NALM6 (cell line): Measurements from ENCODE around the genes MBD5, ARL5A and FMNL2.

DNA sequence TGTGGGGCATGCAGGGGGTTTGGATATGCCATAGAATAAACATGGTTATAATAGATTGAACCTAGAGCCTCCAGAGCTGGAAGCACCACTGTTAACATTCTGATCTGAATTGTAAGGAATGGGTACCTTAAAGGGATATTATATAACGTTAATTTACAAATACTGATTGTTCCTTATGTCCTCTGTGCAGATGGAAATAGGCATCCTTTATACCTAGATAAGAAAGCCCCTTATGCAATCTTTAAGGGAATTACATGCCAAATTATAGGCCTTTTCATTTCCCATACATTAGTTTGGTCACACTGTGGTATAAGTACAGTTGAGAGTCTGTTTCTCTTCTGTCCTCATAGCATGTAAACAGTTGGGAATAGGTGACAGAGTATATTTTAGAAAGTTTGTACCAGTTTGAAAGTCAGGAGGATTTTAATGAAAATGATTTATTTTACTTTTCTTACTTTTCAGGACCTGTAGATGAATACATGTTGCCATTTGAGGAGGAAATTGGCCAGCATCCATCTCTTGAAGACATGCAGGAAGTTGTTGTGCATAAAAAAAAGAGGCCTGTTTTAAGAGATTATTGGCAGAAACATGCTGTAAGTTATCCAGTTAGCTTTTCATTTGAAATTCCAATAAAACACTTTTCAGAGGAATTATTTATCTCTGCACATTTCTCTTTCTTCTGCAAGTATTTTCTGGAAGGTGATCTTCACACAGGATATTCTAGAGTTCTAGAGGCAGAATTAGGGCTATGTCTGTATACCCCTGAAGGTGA, 80.9 kb downstream of the ACVR2A start:
- PRO-cap = no peak

DNA sequence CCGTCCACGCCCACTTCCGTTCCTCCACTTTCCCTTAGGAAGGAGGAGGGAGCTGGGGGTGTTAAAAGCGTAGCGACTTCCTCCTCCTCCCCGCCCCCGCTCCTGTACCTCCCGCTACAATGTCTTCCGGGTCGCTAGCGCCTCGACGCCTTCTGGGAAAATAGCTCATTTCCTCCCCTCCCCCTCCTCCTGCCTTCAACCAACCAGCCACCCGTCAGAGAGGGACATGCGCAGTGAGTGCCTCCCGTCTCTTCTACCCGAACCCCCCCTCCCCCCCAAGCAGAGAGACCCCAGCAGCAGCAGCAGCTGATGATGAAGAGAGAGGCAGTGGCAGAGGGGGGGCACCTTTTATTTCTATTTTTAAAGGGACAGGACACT, at the start of gene MBD5:
MBD5 (plus strand) TSS at position 278 of the 378 bp plus-strand sequence.
- PRO-cap = bidirectional peak, plus-strand start at position 198 of the sequence, minus-strand start outside the sequence

- PRO-cap = no peak
Observed at GRCh38 chr2:148099836-148100223, 78.9 kb downstream of the MBD5 start.

DNA sequence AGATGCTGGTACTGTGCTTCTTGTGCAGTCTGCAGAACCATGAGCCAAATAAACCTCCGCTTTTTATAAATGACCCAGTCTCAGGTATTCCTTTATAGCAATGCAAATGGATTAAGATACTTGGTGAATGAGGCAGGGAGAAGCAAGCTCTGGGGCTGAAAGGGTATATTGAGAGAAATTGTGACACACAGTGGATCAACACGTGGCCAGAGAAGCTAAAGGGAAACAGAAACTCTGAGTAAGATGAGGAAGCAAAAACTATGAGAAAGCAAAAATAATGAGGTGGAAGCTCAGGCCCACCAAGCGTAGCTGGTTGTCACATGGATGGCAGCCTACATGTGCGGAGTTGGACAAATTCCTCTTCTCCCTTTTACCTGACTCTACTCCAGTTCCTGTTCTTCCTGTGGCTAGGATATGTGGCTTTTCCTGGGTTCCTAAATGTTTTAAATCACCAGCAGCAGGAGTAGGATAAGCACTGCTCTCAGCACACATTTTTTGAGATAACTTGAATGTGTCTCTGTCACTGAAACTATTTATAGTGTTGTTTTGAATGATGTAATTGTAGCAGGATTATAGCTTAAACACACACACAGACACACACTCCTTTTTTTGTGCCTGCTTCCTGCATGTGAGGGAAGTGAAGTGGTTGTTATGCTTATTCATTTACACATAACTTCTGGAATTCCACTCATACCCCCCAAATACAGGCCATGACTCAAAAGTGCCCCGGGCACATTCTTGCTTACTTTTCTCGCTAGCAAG, 30.1 kb upstream of the EPC2 start:
- PRO-cap = no peak

GRCh38 chr2:148653415-148653793, 8.9 kb downstream of the EPC2 start:
- PRO-cap = no peak

GRCh38 chr2:149597928-149598594, 10.5 kb upstream of the MMADHC start:
- PRO-cap = no peak

GRCh38 chr2:150001789-150002085, 414.2 kb upstream of the MMADHC start:
- PRO-cap = no peak

DNA sequence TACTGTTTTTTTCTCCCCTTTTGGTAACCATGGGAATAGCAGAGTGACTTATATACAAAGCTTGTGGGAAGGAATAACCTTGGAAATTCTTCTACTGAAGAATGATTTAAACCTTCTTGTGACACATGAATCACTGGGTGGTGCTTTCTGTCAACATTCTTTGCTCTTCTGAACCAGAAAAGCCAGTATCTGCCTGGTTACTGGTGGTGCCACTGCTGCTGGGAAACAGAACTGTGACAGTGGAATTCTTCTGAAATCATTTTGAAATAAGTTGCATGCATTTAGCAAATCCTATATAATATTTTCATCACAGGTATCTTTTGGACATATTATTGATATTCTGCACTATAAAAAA, 39.4 kb upstream of the RND3 start:
- PRO-cap = no peak

DNA sequence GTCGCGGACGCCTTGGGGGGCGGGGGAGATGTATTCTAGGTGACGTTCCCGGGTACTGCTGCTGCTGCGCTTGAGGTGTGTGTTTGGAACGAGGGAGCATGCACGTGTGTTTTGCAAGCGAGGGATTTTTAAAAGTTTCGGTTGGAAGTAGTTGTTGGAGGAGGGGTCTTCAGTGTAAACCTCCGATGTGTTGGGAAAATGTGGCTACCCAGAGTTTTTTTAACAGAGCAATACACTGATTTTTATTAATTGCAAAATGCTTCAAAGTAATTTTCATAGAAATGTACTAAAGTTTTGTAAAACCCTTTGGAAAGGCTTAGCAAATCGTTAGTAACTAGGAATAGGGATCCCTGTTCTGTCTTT, 932 bp downstream of the RIF1 start:
- PRO-cap = no peak

GRCh38 chr2:151619336-151619768, 114.9 kb downstream of the NEB start:
- PRO-cap = no peak

GRCh38 chr2:151760065-151760758, 25.9 kb upstream of the NEB start:
- PRO-cap = no peak

DNA sequence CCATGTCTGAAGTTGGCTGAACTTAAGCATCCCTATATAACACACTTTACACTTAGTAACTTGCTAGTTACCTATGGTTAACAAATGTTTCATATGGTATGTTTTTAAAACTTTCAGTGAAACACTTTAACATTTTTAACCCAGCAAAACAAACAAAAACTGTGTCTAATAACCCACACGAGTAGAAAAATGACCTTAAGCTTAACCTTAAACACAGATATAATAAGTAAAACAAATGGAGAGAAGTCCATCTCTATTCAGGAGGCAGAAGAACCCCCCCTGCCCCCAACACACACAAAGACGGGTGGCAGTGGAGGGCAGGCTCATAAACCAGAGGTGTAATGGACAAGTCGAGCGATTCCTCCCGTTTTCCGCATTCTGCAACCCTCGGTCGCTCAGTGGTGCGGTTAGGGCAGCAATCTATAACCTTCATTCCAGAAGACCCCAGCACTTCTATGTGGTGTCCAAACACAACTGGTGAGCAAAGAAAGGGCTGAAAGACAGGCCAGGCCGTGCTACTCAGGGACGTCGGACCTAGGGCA, 843 bp downstream of the ARL5A start:
- PRO-cap = unidirectional peak, plus-strand start at position 326 of the sequence

- PRO-cap = bidirectional peak, plus-strand start at chr2:151828635, minus-strand start at chr2:151828415
Observed at GRCh38 chr2:151827849-151829049, at the start of gene ARL5A. Gene ARL5A, minus strand, starts transcription at chr2:151828421.

DNA sequence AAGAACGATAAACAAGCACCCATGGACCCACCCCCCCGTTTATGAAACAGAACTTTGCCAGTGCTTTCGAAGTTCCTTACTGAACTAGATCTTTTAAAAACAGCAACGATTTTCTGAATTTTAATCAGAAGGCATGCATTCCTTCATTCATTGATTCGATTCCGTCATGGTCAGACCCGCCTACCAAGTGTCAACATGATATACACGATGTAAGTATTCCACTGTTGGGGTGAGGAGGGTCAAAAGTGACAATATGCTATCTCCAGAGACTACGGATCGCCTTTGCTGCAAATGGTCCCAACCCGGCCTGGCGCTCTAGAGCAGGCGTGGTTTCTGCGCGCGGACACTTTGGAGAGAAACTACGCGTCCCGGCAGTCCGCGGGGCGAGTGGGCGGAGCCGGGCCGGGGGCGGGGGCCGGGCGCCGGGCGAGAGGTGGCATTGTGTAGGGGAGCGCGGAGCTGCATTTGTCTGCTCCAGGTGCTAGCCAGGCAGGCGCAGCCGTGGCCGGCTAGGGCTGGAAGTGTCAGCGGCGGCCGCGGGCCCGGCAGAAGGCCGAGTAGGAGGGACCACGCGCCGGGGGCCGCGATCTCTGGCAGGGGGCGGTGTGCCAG, at the start of gene FMNL2:
FMNL2 (plus strand) TSS at position 468 of the 612 bp plus-strand sequence.
- PRO-cap = bidirectional peak, plus-strand start at position 465 of the sequence, minus-strand start at position 317 of the sequence

- PRO-cap = bidirectional peak, plus-strand start at chr2:152335971, minus-strand start at chr2:152336005
Observed at GRCh38 chr2:152335880-152336454, 993 bp downstream of the FMNL2 start.

DNA sequence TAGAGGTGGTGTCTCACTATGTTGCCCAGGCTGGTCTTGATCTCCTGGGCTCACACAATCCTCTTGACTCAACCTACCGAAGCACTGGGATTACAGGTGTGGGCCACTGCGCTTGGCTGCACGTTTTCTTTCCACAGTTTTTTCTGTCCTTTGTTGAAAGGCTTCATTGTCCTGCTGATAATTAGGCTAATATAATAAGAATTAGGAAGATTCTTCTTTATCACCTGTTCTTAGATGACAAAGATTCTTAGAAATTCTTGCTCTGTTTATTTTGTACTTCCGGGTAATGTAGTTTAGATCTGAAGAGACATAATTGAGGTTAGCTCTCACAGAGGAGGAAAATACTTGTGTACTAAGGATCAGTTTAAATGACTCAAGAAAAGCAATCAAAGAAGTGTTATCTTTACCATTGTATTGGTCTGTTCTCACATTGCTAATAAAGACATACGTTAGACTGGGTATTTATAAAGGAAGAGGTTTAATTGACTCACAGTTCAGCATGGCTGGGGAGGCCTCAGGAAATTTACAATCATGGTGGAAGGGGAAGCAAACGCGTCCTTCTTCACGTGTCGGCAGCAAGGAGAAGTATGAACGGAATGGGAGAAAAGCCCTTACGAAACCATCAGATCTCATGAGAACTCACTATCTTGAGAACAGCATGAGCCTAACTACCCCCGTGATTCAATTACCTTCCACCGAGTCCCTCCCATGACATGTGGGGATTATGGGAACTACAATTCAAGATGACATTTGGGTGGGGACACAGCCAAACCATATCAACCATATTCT, 53.1 kb downstream of the FMNL2 start:
- PRO-cap = no peak

- PRO-cap = no peak
Observed at GRCh38 chr2:152390129-152390532, 55.2 kb downstream of the FMNL2 start.

GRCh38 chr2:152542660-152543656, 174.3 kb downstream of the PRPF40A start:
- PRO-cap = no peak

DNA sequence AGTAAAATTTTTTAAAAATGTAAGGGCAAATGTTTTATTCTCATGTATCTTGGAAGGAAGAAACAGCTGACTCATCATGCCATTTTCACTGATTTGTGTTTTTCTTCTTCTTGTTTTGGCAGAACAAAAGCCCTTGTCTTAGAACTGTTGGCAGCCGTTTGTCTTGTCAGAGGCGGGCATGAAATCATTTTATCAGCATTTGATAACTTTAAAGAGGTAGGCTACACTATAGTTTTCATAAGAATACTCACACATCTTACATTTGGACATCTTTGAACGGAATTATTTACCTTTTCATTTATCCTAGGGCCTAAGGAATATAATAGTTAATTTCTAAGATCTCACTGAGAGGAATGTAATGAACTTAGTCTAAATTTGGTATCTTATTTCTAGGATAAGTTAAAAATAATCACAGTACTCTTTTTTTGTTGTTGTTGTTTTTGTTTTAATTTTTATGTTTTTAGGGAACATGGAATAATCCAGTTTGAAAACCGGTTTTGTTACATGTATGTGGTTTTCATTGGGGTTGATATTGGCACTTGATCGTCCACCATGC, 136.3 kb downstream of the PRPF40A start:
- PRO-cap = no peak

- PRO-cap = no peak
Observed at GRCh38 chr2:152631876-152632389, 85.3 kb downstream of the PRPF40A start.